ENCODE measurements around the gene ARHGEF4.

GRCh38 chr2:127985675-127986232, 42.1 kb downstream of the SAP130 start:
- PRO-cap, 2 experiments = no peak in any of the 2 experiments

GRCh38 chr2:128008073-128008741, 19.7 kb downstream of the SAP130 start:
- PRO-cap, 2 experiments = no peak in any of the 2 experiments

DNA sequence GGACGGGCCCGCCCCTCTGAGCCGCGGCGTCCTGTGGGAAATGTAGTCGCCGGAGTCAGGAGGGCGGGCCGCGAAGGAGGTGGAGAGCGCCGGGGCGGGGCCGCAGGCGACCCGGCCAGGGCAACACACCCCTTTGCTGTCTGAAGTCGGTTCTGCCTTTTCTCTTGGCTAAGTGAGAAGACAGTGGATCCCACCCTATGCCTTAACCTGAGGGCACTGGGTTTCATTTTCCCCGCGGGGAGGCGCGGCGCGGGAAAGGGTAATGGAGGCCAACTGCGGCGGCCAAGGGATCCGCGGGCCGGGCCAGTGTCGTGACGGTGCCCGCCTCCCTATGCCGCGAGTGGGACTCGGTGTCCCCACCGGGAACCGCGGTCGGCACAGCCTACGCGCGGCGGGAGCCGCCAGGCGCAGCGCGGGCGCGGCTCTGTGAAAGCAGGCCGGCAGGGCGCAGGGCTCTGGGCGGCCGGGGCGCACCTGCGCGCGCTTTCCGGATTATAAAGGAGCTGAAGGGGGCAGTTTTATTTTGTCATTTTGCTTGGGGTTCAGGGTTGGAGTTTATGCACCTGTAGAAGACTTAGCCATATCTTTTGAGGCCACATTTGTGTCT, 428 bp upstream of the SAP130 start:
- PRO-cap, 2 experiments = peak in 2 of 2 experiments; most common plus-strand start position 58 of the sequence (in 1)

DNA sequence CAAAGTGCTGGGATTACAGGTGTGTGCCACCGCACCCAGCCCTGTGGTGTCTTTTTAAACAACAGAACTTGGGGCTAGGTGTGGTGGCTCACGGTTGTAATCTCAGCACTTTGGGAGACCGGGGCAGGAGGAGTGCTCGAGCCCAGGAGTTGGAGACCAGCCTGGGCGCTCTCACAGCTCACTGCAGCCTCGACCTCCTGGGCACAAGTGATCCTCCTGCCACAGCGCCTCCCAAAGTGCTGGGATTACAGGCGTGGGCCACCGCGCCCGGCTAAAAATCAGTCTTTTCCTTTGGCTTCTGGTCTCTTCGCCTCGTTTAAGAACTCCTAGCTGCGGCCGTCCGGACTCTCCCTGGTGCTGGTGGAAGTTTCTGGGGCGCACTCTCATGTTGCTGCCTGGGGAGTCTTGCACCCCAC, 86.1 kb downstream of the HS6ST1 start:
- PRO-cap, 2 experiments = no peak in any of the 2 experiments

DNA sequence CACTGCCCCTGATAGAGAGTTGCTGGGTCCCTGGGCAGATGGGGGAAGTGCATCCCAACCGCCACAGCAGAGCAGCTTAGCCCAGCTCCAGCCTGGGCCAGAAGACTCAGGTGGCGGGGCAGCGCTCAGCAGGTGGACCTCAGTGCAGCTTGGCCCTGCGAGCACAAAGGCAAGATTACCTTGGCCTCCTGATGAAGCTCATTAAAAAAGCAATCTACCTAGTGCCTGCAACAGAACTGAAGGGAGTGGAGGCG, 3.1 kb downstream of the HS6ST1 start:
- PRO-cap, 2 experiments = no peak in any of the 2 experiments

GRCh38 chr2:128316548-128317075, 2.1 kb downstream of the HS6ST1 start:
- PRO-cap, 2 experiments = no peak in any of the 2 experiments

GRCh38 chr2:128440481-128441555, 122.2 kb upstream of the HS6ST1 start:
- PRO-cap, 2 experiments = no peak in any of the 2 experiments

- PRO-cap, 2 experiments = no peak in any of the 2 experiments
Observed at GRCh38 chr2:128736678-128737035, 418.0 kb upstream of the HS6ST1 start.

DNA sequence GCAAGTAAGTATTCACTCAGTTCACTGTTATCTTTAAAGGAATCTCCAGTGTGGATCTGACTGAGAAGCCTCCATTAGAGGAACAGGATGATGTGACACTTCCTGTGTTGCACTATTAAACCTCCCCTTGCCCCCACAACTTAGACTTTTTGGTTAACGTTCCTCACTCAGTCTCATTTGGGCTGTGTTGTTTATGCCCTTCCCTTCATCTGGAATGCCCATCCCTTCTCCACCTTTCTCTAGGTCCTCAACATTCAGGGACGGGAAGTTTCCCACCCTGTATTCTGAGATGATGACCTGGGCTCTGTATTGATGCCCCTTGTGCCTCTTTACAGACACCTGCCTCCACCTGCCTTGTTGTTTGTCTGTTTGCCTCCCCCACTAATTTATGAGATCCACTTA, 536.1 kb upstream of the RAB6C start:
- PRO-cap, 2 experiments = no peak in any of the 2 experiments

DNA sequence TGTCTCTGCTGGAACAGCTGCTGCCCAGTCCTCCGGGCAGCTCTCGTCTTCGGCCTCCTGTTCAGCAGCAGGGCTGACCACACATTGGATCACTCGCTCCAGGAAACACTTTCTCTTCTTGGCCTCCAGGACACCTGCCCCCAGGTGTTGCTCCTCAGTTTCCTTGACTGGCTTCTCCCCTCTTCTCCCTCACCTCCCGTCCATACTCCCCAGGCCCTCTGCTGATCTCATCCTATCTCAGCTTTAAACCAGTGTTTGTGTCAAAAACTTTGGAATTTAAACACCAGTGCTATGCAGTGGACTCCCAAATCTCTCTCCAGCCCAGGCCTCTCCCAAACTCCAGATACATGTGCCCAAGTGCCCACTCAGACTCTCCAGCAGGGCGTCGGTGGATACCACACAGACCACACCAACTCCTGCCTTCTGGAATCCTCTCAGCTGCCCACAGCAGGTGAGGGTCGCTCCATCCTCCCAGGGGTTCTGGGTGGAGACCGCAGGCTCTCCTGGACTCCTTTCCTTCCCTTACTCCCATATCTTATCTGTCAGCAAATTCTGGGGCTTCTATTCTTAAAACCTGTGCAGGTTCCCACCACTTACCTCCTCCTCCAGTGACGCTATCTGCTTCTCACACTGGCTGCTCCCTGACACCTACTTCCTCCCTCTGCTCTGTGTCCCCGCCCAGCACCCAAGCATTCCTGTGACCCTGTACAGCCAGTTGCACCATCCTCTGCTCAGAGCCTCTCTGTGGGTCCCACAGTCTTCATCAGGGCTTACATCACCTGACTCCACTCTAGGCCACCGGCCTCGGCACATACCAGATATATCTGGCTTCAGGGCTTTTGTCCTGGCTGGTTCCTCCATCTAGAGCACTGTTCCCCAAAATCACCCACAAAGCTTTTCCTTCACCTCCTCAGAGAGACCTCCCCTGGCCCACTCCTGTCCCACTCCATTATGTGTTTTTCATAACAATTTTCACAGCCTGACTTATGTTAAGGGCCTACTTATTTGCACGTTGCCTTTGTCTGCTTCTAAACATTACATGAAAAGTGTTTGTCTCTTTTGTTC, 2.0 kb downstream of the CCDC115 start:
- PRO-cap, 2 experiments = no peak in any of the 2 experiments

DNA sequence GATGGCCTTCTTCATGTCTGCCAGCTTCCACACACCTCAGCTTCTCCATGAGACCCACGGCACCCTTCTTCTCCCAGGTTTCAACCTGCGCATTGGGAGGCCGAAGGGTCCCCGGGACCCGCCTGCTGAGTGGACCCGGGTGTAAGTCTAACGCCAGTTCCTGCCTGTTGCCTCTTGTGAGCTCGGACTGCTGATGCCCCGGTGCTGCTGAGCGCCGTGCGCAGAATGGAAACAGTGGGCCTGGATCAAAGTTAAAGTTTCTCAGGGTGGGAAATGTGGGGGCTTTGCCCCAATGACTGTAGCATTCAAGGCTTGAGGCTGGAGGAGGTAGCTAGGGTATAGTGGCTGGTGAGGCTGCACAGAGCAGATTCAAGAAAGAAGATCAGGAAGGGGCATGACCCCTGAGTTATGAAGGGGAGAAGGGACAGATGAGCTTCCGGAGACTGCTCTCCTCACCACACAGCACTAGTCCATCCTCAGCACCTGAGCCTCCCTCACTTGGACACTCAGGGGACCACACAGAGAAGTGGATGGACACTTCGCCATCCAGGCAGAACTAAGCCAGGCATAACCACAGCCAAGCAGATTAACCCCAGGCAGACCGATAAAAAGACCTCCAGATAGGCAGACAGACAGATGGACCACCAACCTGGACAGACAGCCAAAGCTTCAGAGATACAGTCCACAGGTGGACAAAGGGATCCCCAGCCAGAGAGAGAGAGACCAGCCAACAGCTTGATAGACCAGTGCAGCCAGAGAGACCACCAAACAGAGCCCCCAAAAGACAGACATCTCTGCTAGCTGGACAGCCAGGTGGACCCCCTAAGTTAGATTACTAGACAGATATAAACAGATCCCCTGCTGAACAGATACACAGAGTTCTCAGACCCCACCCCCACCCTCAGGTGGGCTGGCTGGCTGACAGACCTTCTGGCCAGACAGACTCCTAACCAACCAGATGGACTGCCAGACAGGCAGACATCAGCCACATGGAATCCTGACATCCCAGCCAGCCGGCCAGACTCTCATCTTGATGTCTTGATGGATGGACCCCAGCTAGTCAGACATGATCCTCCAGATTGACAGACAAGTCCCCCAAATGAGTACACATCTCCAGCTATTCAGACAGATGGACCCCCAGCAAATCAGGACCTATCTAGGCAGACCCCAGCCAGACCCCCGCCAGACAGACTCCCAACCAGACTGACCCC, 17.6 kb downstream of the PTPN18 start:
- PRO-cap, 2 experiments = no peak in any of the 2 experiments

DNA sequence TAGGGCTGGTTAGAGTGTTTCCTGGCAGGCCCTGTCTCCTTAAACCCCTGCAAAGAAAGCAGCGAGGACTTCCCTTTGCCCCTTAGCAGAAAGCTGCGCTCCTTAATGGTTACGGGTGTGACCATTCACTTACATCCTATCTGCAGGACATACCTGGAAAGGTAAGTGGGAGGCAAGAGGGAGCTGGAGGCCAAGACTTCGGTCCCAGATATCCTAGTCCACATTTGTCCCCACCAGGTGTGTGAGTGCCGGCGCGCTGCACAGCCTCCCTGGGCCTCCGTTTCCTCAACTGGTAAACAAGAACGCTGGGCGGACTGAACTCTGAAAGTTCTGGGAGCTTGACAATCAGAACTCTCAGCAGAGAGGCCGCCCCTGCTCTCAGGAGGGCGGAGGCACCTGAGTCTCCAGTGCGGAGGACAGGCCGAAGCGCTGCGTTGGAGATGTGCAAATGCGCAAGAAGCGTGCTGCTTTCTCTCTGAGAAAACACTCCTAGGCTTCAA, 507 bp upstream of the ARHGEF4 start:
- PRO-cap, 2 experiments = no peak in any of the 2 experiments

DNA sequence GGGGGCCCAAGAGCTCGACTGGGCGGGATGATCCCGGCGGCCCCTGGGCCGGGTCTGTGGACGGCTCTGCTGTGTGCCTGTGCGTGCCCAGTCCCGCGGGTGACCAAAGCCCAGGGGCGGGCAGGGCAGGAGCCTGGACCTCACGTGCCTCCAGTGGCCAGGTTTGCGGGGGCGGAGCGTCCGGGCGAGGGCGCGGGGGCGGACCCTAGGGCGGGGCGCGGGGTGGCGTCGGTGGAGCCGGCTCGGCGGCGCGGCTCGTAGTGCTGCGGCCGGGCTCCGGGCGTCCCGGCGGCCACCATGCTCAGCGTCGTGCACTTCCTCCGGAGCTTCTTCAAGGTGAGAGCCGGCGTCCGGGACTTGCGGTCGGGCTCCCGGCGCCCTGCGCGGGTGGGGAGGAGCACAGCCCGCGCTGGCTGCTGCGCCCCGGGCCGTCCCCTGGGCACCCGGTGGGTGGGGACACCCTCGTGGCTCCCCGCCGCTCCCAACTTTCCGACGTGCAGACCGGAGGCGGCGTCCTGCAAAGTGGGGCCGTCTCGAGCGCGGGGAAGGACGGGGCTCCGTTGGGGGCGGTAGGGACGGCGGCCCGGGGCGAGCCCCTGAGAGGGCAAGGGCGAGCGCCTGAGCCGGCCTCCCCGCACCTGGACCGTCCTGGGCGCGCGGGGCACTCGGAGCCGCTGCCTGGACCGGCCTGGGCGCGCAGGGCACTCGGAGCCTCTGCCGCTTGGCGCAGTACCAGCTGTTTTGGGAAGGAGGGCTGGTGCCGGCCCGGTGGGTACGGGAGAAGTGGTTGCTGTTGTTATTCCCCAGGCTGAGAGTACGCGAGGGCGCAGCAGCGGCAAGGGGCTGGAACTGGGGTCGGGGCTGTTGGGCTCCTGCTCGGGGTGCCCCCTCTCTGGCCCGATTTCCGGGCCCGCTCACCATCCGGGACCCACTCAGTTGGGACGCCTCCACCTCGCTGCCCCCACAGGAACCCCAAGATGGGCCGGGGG, at the start of gene ARHGEF4:
Gene ARHGEF4 (plus strand): TSS at position 258 of the 989 bp plus-strand sequence.
- PRO-cap, 2 experiments = peak in 1 of 2 experiments; most common plus-strand start position 258 of the sequence (in 1)

GRCh38 chr2:130837646-130838247, 1.0 kb downstream of the ARHGEF4 start:
- PRO-cap, 2 experiments = no peak in any of the 2 experiments

- PRO-cap, 2 experiments = no peak in any of the 2 experiments
Observed at GRCh38 chr2:131017242-131017806, 75.9 kb downstream of the FAM168B start.

DNA sequence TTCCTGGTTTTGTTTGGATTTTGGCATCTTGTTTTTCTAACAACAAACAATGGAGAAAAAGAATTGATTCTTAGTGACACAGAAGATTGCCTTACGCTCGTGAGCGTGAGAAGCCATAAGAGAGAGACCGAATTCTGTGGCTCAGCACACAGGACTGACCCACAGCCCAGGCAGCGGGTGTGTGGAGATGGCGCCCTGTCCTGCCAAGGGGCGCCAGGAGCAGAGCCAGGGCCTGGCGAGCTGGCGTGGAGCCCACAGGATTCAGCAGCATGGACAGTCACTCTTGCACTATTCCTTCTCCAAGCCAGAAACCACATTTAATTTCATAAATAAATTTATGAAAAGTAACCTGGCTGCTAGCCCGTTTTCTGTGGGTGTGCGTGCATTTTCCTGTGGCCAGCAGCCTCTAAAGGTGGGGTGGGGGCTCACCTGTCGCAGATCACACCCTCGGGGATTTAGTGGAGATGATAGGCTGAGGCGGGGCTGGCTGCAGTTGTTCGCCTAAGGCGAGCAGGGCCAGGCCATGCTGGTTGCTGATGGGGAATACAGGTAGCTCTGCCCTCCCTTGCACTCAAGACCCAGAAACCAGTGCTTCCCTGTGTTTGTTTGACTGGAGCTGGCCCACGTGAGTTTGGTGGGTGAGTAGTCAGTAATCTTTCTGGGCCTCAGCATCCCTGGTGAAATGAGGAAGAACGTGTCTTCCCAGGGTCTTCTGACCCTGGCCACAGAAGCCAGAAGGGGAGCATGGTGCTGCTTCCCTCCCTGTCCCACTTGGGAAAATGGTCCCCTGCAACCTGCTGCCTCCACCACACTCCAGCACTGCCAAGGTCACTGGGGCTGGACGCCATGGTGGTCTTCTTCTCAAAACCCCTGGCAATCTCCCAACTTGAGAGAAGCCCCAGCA, 46.1 kb downstream of the FAM168B start:
- PRO-cap, 2 experiments = no peak in any of the 2 experiments

GRCh38 chr2:131065179-131065493, 28.1 kb downstream of the FAM168B start:
- PRO-cap, 2 experiments = no peak in any of the 2 experiments

DNA sequence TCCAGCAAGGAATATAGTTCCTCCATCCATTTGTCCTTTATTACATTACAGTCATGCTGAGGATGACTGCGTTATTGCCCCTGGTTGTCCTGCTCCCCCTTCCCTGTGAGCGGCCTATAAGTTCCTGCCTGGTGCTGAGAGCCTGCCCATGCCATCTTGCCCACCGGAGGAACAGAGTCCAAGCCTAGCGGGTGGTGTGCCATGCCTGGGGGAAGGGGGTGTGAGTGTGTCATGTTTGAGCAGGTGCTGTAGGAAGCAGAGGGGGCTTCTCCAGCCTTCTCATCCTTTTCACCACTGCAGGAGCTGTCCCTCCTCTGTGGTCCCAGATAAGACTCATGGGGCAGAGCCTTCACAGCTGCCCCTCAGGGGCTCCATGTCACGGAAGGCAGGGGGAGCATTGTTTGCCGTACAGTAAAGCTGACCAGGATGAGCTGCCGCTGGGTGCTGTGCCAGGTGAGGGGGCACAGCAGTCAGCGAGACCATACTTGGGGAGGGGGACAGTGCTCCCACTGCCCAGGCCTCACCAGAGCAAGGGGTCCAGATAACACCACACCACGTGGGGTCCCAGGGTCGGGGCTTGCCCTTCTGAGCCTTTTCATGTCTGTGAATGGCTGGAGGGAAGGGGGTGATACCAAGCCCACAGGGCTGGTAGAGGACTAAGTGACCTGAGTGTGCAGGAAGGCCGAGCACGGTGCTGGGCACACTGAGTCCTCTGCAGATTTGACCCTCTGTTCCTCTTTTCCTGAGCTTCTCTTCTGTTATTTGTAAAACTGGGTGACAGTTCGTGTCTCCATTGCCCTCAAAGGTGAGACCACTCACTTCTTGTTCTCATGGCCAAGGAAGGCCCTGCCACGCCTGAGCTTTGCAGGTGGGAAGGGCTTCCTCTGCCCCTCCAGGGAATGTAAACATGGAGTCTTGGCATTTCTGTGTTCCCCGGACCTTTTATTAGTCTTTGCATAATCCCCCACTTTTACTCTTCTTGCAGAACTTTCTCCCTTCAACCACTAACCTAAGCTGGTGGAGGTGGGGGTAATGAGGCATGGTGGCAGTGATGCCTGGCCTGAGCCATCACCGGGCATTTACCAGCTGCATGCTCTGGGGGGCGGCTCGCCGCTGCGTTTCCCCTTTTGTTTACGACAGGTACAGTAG, 46.4 kb downstream of the PLEKHB2 start:
- PRO-cap, 2 experiments = no peak in any of the 2 experiments

DNA sequence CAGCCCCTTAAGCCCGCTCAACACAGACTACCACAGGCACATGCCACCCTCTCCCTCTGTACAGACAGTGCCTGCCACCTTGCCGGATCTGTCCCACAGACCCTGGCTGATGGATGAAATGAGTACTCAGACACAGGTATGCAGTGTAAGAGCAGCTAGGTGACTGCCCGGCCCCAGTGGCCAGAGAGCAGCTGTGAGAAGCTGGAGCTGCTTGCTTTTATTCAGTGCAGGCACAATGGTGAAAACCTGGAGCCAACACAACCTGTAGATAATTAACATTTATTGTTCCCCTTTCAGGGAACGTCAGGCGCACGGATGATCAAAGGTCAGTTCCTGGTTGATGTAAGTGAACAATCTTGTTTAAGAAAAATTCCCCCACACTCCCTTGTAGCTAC, 4.5 kb upstream of the RAB6D start:
- PRO-cap, 2 experiments = no peak in any of the 2 experiments

GRCh38 chr2:131491422-131491625, 873 bp downstream of the MZT2A start:
- PRO-cap, 2 experiments = no peak in any of the 2 experiments

Measured in Colon Carcinoma Metastatic in the Lung (tissue), 2 donors.